Endothelial cell (in vitro differentiated cells): ENCODE measurements around the gene TARS3.

DNA sequence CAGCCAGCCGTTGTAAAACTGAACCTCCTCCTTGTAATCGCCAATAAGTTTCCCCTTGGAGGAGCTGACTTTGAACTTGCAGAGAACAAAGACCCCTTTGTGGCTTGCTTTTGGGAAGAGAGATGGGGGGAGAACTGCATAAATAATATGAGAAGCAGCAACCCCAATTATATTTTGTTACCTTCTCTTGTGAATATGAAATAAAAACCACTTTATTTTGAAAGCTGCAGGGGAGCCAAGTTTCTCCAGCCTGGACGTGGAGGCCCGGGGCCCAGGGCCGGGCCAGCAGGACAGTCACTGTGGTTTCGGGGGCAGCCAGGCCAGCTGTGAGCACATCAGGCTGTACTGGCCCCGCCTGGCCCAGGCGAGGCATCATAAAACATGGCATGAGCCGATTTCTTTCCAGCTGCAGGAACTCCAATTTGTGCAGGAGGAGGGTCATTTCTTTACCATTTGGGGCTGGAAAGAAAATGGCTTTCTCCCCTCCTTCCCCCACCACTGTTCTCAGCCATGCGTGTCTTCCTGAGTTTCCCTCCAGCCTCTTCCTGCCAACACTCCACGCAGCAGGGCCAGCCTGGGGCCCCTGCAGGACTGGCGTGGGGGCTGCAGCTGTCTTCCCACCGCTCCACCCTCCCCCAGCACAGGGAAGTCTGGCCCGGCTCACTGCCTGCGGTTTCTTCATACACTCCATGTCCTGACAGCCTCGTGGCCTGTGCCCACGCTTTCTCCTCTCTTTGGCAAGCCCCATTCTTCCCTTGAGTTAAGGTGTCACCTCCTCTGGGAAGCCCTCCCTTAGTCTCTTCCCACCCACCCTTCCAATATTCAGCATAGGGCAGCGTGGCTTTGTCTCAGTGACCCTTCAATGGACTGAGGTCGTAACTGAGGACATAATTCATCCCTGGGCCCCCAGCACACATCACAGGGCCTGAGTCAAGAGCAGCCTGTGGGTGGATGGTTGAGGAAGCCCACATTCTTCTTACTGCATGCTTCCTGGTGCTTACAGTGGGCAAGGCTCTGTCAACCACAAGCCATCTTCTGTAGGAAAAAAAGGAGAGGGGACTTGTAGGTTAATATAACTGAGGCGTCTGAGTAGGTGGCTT, 135.9 kb downstream of the CHSY1 start:
- PRO-cap = no peak

GRCh38 chr15:101170606-101171116, 81.2 kb downstream of the CHSY1 start:
- PRO-cap = no peak

- PRO-cap = no peak
Measured at GRCh38 chr15:101231533-101232107, 20.2 kb downstream of the CHSY1 start.

- PRO-cap = no peak
Measured at GRCh38 chr15:101244858-101245858, 6.7 kb downstream of the CHSY1 start.

- PRO-cap = no peak
Measured at GRCh38 chr15:101246408-101247099, 5.3 kb downstream of the CHSY1 start.

DNA sequence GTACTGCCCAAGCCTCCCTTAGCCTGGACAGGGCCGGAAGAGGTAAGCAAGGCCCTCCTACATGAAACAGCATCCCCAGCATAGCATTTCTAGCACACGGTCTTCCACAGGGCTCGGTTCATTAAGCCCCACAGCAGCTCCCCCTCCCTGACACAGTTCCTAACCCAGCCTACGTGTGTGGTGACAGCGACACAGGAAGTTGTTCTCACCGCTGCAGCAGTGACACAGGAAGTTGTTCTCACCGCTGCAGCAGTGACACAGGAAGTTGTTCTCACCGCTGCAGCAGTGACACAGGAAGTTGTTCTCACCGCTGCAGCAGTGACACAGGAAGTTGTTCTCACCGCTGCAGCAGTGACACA, 38.9 kb upstream of the SNRPA1 start:
- PRO-cap = no peak

DNA sequence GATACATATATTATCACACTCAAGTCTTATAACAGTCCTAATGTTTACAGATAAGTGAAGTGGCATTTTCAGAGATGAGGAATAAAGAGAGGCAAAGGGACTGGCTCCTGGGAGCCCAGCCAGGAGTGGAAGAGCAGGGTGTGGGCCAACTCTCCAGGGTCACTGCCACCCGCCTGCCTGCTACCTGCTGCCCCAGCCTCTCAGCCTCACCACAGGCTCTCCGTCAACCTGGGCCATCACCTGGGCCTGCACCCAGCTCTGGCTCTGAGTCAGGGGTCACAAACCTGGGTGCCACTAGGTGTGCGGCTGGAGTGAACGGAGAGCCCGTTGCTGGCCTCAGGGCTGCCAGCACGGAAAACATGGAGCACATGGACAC, 73.3 kb upstream of the SNRPA1 start:
- PRO-cap = no peak

GRCh38 chr15:101487394-101488317, 1.9 kb downstream of the PCSK6 start:
- PRO-cap = no peak

- PRO-cap = unidirectional peak, minus-strand start at chr15:101489060
Measured at GRCh38 chr15:101489001-101489178, 617 bp downstream of the PCSK6 start.

DNA sequence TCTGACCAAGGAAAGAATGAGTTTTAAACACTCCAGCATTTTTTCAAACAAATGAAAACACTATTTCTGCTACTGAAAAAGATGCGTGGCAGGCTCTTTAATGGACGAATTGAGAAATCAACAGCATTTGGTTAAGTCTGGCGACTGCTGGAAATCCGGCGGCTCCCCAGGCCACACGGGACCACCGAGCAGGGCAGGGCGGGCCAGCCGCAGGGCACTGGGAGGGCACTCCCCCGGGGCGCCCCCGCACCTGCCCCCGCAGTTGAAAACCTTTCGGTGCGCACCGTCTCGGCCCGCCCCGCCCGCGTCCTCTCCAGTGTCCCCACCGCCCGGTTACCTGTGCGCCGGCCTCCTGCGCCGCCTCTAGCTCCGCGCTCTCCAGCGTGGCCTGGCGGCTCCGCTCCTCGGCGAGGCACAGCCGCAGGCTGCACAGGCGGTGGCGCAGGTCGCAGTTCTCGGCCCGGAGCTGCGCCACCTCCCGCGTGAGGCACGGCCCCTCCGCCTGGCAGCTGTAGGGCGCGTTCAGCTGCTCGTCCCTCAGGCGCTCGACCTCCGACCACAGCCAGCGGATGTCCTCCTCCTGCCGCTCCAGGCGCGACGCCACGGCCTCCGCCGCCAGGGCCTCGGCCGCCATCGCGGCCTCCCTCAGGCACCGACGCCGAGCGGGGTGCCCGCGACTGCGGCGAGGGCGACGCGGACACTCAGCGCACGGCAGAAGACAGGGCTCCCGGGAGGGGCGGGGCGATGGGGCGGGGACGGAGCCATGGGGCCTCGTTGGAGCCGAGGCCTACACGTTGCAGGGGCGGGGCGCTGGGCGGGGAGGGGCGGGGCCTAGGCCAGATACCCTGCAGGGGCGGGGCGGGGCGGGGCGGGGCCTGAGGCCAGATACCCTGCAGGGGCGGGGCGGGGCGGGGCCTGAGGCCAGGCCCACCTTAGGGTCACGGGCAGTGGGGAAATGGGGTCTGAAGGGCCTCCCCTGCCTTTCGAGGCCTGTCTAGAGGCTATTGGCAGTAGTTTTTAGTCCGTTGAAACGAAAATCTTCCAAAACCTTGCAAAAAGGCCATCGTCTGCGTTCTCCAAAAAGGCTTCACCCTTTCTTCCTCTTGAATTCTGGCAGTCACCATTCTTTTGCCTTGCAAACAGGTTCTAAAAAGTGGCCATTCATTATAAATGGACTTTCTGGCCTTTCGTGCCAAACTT, at the start of gene TARS3:
Gene TARS3 (minus strand): TSS at position 720 of the 1,200 bp plus-strand sequence.
- PRO-cap = bidirectional peak, plus-strand start at position 174 of the sequence, minus-strand start at position 110 of the sequence; bidirectional peak, plus-strand start at position 415 of the sequence, minus-strand start at position 416 of the sequence; bidirectional peak, plus-strand start at position 521 of the sequence, minus-strand start at position 448 of the sequence; bidirectional peak, plus-strand start at position 918 of the sequence, minus-strand start at position 720 of the sequence

DNA sequence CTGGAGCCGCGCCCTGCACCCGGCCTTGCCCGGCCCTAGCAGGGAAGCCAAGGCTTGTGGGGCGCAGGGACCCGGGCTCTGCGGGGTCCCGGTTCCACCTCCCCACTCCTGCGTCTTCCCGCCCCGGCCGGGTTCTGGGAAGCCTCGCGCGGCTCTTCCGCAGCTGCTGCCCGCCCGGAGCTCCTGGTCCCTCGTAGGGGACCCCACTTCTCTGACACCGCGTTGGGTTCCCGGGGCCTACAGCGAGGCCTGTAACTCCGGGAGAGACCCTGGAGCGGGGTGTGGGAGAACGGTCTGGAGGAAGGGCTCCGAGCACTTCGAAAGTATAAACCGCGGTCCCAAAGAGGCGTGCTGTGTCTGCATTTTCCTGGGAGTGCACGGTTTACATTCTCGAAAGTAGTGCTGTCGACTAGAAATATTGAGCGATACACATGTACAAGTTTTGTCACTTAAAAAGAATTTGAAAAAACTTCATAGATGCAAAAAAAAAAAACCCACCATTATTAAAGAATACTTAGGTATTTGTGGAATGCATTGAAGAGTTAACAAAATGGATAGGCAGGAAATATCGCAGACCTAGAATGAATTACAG, 150.0 kb downstream of the OR4F15 start:
- PRO-cap = unidirectional peak, minus-strand start at position 213 of the sequence